Smooth muscle cell (in vitro differentiated cells): ENCODE results near the genes ESYT3 and FAIM.

DNA sequence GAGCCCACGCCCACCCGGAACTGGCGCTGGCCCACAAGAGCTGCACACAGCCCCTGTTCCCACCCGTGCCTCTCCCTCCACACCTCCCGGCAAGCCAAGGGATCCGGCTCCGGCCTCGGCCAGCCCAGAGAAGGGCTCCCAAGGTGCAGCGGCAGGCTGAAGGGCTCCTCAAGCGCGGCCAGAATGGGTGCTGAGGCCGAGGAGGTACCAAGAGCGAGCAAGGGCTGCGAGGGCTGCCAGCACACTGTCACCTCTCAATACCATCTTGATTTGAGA, 121.5 kb downstream of the EPHB1 start:
- RAMPAGE, long total RNA, result no peak

DNA sequence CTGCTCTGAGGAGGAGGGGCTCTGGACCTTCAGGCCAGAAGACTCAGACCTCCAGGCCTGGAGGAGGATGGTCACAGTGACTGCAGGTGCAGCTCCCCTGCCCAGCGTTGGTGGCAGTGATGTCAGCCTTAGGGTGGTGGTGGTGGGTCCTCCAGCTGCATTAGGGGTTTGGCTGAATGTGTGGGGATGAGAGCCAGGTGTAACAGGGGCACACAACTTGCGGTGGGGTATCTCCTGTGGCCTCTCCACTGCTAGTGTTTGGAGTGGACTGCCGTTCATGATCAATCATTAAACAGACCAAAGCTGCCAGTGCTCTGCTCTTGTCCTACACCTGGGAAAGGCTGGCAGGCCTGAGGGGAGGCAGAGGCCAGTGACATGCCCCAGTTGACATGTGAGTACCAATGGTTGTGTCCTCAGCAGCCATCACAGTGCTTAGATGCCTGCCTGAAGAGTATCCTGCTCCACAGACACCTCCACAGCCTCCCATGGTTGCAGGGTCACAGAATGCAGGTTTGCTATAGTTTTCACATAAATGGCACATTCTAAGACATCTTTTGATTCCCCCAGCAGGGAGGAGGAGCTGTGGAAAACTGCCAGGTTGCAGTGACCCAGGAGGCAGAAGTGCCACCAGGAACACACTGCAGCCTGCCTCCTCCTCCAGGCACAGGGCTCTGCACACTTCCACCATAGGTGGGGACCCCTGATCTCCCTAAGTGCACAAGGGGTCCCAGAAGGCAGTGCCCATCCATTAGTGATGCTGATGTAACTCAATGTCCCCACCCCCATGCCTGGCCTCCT, 348.4 kb downstream of the EPHB1 start:
- RAMPAGE, long total RNA, result no peak

DNA sequence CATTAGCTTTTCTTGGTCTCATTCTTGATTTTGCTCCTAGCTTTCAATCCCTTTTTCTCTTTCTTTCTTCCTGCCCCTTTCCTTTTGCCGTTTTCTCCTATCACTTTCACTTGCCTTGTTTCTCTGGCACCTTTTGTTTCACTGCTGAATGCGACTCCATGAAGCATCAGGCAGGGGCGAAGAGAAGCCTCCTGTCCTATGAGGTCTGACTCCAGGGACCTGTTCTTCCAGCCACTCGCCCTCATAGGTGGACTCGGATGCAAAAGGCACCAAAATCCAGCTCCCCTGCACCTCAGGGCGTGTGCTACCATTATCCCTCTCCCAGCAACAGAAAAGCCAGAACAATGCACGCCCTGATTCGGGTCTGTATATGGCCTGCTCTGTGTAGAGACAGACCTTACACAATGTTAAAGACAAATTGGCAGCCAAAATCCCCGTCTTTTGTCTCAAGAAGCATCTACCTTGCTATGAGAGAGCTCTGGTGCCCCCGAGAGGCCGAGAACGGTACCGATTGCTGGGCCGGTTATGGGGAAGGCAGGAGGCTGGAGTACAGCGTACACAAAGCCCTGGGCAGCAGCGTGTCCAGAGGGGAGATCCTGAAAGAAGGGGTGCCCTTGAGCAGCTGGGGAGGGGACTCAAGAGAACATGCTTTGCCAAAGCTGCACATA, 461.8 kb upstream of the PPP2R3A start:
- RAMPAGE, long total RNA, result no peak

DNA sequence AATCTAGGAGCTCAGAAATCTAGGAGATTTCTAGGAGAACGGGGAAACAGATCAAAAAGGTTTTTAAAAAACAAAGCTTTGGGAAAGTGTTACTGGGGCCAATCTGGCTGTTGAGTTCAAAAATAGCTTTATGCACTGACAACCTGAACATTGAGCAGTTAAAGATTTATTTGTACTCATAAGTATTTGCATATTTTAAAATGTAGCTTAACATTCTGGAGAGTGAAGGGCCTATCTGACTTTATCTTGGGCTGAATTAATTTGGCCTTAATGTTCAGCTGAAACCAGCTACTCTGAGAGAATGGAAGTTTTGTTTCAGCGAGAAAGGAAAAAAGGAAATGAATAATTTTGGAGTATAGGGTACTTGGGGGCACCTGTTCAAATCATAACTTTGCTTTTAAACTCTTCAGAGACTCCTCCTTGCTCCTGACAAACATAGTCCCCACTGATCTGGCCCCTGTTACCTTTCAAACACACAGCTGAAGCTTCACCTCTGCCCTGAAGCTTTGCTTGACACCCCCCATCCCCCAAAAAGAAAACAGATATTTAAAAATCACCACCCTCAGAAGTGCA, 1.8 kb downstream of the PPP2R3A start:
- RAMPAGE, long total RNA, result no peak

DNA sequence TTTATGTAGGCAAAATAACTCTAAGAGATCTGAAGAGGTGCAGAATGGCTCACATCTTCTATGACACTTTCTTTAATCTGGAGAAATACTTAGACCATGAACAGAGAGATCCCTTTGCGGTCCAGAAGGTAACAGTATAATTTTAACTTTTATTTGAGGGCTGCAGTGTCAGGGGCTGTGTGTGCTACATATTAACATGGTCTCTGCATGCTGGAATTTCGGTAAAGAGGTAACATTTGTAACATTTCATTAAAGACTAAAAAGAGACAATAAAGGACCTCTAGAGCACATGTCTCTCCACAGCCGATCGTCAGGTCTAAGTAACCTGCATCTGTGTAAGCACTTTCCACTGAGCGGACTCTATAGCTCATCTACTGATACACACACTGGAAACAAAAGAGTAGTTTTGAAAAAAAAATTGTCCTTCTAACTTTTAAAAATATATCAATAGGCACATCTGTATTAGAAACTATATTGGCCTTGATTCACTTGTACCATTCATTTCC, 92.8 kb downstream of the MSL2 start:
- RAMPAGE, long total RNA, result no peak

DNA sequence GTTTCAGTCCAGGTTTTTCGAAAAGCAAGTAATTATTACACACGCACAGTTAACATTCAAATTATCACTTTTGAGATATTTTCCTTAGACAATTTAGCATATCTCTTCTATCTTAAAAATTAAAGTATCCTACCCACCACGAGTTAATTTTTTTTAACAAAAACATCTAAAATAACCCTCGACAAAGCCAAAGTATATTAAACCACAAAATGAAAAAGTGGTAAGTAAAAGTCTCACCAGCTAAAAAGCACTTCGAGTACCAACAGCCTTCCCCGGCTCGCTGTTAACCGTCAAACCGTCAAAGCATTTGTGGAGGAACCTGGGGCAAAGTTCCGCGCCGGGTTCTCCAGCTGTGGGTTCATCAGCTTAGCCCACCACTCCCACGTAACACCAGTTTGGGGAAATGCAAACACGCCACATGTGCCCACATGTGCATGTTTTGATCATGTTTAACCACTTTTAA, 1.9 kb downstream of the MSL2 start:
- RAMPAGE, long total RNA, result no peak

- RAMPAGE, long total RNA, result no peak
Measured at GRCh38 chr3:136255465-136256033, 5.4 kb downstream of the PCCB start.

DNA sequence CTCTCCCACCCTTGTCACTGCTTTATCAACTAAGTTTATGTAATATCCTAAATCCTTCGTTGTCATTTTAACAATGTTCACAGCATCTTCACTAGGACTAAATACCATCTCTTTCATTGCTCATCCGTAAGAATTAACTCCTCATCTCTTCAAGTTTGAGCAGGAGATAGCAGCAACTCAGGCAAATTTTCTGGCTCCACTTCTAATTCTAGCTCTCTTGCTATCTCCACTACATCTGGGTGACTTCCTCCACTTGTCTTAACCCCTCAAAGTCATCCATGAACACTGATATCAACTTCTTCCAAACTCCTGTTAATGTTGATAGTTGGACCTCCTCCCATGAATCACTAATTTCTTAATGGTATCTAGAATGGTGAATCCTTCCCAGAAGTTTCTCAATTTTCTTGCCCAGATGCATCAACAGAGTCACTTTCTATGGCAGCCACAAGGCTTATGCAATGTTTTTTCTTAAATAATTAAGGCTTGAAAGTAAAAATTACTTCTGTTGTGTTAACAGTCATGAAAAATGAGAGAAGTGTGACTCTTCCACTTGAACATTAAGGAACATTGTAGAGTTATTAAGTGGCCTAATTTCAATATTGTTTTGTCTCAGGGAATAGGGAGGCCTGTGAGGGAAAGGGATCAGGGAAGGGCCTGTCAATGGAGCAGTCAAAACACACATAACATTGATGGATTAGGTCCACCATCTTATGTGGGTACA, 164.3 kb downstream of the PCCB start:
- RAMPAGE, long total RNA, result no peak

DNA sequence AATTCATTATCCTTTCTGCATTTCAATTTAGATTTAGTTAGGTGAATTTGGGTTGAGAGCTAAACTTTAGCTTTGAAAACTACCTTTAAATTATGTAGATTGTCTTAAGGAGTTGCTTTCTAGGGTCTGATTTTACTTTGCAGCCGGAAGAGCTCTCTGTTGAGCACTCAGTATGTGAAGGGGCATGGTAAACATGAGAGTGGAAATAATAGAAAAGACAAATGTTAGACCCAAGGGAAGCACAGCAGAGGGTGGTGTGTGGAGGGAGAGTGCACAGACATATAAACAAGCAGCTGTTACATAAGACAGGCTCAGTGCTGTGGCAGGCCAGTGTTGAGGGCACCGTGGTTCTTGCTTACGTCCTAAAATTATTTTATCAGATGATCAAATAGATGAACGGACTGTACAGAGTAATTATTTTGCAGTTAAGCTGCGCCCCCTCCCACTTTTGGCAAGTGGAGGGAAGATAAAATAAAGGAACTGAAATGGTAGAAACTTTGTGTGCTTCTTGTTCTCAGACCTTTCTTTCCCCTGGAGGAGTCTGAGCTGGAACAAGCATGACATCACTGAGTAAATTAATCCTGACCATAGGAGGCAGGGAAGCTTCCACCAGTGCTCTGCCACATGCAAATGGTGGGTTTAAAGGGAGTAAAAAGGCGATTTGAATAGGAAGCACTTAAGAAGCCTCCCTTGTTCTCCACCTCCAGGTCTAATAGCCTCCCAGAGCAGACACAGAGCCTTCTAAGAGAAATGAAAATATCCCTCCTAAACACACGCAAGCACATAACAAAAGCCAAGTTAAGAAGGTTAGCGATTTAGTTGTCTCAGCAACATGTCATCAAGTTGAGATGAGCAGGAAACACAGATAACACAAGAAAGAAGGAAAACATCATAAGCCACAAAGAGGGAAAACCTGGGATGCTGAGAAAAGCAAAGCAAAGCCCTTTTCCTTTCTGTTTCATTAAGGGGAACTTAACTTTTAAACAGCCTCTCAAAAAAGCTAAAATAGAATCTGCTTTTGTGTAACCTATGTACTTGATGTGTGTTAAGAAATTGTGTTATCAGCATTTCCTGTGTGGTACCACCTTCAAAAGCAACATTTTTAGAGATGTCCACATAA, 205.7 kb downstream of the IL20RB start:
- RAMPAGE, long total RNA, result no peak

- RAMPAGE, long total RNA, result no peak
Measured at GRCh38 chr3:138113312-138113765, 2.1 kb downstream of the DZIP1L start.

DNA sequence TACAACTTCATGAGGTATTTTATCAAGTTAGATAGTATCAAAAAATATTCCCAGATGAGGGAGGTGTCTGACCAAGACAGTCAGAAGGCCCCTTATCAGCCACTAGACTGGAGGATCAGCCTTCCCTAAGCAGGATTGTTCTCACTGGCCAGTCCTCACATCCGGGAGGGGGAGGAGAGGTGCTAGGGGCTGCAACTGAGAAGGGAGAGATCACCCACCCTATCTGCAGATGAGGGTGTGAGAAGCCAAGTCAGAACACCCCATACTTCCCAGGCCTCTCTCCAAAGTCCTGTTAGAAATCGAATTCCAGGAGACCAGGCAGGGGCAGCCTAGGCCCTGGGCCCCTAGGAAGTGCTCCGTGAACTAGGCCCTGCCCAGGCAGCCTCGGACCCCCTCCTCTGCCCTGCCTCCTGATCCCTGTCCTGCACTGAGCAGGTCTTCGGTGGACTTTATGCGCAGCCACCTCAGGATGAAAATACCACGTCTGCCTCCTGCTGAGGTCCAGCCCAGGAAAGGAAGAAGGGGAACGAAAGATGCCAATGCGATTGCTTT, 980 bp downstream of the DZIP1L start:
- RAMPAGE, long total RNA, result no peak

DNA sequence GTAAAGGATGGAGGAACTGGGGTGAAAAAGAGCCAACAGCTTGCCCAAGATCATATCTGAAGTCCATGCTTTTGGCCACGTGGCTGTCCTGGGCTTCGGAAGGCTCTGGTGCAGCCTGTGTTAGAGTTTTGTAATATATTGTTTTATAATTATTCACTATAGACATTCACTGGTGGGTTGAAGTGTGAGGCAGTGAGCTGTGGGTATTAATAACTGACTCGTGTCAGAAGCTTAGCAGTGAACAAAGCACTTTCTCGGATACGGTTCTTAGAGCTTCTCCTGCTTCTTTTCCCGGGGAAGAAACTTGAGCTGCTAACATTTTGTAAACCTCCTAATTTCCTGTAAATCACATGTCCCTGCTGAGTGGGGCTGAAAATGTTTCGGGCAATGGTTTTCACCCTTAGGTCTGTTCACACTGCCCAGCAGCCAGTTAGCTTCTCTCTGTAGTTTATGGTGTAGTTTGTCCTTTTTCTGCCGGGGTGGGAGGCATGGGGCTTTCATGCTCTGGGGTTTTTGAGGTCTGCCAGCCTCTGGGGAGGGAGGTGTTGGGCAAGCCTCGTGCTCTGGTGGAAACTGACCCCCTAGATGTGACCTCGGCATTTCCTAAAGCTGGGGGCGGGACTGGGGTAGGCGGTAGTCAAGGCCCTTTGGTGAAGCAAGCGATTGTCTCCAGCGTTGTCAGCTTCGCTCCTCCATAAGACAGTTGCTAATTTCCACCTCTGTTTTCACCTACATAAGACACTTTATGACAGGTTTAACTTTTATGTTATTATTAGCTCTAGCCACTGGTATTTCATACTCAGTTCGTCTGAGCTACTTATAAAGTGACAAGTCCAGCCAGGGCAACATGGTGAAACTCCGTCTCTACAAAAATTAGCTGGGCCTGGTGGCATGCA, 1.8 kb downstream of the MRAS start:
- RAMPAGE, long total RNA, result no peak

DNA sequence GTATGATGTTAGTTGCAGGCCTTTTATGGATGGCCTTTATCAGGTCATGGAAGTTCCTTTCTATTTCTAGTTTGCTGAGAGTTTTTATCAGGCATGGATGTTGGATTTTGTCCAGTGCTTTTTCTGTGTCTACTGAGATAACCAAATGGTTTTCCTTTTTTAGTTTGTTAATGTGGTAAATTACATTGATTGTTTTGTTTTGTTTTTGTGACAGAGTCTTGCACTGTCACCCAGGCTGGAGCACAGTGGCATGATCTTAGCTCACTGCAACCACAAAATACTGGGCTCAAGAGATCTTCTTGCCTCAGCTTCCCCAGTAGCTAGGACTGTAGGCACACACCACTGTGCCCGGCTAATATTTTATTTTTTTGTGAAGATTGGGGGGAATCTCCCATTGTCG, 26.3 kb downstream of the MRAS start:
- RAMPAGE, long total RNA, result no peak

DNA sequence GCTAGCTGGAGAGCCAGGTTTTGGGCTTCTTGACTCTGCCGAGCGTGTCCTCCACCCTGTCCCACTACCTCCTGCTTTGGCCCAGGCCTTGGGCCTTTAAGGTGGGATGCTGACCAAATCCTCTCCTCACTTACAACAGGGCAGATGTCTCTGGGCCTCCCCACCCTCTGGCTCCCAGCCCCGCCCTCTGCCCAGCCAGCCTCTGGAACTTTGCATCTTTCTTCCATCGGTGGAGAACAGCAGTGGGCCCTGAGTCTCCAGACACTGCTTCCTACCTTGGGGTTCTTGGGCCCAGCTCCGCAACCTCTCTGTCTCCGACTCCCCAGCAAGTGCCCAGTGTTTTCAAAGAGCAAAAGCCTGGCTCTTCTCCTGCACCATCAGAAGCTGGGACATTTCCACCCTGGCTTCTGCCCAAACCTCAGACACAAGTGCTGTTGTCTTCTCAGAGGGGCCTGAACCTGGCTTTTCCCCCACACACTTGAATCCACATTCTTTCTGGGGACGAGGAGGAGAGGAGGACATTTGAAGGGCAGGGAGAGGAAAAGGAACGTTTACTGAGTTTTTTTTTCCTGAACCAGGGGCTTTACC, 33.1 kb downstream of the MRAS start:
- RAMPAGE, long total RNA, result no peak

GRCh38 chr3:138434207-138435299, at the start of gene ESYT3:
ESYT3 (plus strand) TSS chr3:138434616.
- RAMPAGE, long total RNA, result start-site peak on the plus strand at chr3:138434586-138434659, 17 and 13 reads in 2 replicates

GRCh38 chr3:138435343-138436304, 1.2 kb downstream of the ESYT3 start:
- RAMPAGE, long total RNA, result no peak

DNA sequence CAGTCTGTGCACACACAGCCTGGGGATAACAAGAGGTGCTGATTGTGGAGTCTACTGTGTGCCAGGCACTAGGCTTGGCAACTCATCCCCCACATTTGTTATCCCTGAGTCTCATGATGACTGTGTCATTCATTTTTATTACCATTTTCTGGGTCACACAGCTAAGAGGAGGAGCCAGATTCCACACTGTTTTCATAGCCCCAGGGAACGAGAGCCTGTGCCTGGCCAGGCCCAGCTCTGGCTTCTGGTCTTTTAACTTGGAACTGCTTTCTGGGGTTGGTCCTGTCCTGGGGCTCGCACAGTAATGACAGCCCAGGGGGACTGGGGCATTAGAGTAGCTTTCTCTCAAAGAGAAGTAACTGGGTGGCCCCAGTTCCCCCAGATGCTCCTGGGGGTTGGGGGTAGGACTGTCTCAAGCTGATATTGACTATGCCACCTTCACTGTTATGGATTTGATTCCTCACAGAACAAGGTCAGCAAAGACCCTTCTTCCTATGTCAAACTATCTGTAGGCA, 34.6 kb downstream of the ESYT3 start:
- RAMPAGE, long total RNA, result no peak

- RAMPAGE, long total RNA, result start-site peak on the plus strand at chr3:138608604-138608801, 173 and 202 reads in 2 replicates
Measured at GRCh38 chr3:138608414-138609147, at the start of gene FAIM. FAIM (plus strand) TSS chr3:138608771.

DNA sequence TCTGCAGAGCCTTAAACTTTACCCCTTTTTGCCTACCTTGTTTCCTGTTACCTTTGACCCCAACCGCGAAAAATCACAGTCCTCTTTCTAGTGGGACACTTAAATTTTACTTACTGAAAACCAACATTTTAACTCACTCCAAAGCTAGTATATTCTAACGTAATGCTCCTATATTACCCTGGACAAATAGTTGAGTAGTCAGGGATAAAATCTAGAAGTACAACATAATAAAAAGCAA, 707 bp upstream of the PIK3CB start:
- RAMPAGE, long total RNA, result no peak

DNA sequence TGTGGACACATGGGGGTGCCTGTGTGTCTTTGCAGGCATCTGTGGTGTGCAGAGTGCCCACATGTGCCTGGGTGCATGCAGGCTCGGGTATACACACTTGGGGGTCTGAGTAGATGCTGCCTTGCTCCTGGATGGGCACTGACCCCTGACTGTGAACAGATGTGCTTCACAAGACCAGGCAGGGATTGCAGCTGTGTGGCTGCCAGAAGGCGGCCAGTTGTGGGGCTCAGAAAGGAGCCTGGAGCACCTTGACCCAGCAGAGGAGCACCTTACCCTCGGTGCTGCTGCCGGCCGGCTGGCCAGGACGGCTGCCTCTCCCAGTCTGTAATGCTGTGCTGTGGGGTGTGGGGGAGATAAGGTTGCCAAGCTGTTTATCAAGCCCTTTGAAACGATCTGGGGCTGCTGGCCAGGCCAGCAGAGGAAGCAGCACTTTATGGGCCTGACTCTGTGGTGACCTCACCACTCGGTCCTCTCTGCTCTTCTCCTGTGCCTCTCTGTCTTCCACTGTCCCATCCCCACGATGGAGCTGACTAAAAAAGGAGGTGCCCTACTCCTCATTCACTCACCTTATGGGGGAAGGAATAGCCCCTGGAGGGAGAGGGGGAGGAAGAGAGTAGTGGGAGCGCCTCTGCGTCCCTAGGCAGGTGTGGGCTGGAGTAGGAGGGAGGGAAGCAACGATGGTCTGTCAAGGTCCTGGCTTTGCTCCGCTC, 55.4 kb upstream of the MRPS22 start:
- RAMPAGE, long total RNA, result no peak